Bronchus (tissue), 1 donor: Measurements from ENCODE around the genes RMND1, CCDC170 and VIP.

DNA sequence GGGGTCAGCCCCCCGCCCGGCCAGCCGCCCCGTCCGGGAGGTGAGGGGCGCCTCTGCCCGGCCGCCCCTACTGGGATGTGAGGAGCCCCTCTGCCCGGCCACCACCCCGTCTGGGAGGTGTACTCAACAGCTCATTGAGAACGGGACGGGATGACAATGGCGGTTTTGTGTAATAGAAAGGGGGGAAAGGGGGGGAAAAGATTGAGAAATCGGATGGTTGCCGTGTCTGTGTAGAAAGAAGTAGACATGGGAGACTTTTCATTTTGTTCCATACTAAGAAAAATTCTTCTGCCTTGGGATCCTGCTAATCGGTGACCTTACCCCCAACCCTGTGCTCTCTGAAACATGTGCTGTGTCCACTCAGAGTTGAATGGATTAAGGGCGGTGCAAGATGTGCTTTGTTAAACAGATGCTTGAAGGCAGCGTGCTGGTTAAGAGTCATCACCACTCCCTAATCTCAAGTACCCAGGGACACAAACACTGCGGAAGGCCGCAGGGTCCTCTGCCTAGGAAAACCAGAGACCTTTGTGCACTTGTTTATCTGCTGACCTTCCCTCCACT, 1.3 kb downstream of the RMND1 start:
- PRO-cap = no peak

DNA sequence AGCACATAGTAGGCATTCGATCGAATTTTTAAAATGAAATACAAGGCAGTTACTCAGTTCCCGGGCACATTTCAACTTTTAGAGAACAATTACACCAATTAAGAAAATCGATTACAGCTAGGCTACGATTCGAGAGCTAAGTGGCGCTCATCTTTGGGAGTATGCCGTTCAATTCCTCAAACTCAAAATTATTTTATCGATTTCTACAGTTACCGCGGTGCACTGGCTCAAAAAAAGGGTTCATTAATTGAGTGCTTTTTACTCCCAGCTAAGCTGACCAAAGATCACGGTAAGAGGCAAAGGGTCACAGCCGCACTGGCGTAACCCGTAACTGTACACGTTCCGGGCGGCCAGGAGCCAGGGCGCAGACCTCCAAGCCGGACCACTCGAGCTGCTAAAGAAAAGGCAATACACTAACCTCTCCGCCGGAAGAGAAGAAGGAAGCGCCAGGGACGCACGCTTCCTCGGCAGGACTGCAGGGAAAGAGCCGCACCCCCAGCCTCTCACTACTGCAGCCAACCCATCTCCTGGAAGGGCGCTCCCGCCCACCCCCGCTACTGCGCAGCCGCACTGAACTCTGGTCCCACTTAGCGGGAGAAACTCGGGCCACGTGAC, at the start of gene RMND1:
Gene RMND1, minus strand, starts transcription at position 529 of the 615 bp plus-strand sequence.
- PRO-cap = bidirectional peak, plus-strand start outside the sequence, minus-strand start at position 475 of the sequence

DNA sequence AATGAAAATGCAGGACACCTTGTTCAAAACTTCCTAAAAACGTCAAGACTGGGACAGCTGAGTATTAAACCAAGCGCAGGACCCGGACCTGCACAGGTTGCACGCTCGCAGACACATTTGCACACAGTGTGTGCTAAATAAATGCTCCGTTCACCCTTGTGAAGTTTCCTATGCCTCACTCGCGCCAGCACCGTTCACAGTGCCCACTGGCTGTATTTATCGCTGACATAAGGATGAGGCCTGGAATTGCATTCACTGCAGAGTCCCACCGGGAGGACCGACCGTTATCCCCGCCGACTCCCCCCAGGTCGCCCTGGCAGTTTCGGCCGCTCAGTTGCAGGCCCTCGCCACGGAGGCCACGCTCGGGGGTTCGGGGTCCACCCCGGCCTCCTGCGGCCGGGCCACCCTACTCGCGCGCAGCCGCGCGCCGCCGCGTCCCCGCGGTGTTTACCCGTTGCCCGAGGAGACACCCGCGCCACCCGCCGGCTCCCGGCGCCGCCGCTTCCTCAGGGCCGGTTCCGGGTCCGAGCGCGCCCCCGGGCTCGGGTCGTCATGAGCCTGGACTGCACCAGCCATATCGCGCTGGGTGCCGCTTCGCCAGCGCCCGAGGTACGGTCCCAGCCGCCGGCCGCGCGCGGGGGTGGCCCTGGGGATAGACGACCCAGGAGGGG, at the start of gene CCDC170:
Gene CCDC170, plus strand, starts transcription at position 441 of the 671 bp plus-strand sequence.
- PRO-cap = bidirectional peak, plus-strand start at position 475 of the sequence, minus-strand start at position 429 of the sequence

DNA sequence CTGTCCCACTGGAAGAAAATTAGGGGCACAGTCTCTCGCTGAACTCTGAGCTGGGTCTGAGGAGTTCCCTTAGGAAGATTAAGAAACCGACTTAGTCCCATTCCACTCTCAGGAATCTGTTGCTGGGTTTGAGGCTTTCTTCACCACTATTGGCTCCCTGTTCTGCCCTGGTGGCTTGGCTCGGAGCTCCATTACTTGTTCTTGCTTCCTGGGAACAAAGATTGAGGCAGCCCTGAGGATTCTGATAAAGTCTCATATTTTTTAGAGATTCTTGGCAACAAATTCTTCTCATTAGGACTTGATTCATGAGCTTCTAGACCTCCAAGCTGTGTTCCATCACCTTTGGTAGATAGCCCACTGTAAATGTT, 115.8 kb downstream of the CCDC170 start:
- PRO-cap = no peak

DNA sequence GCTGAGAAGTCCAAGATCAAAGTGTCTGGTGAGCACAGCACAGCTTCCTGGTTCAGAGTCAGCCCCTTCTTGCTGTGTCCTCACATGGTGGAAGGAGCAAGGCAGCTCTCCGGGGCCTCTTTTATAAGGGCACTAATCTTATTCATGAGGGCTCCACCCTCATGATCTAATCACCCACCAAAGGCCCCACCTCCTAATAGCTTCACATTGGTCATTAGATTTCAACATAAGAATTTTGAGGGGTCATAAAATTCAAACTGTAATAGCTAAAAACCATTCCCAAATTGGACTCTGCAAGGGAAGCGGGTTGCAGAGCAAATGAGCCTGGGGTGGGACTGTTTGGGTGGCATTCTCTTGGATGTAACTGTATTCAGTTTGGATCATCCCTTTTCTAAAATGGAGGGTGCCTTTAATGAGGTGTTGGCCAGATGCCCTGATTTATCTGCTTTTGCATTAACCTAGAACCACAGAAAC, 123.0 kb downstream of the CCDC170 start:
- PRO-cap = no peak

GRCh38 chr6:151689791-151690158, 117.7 kb upstream of the ESR1 start:
- PRO-cap = no peak

DNA sequence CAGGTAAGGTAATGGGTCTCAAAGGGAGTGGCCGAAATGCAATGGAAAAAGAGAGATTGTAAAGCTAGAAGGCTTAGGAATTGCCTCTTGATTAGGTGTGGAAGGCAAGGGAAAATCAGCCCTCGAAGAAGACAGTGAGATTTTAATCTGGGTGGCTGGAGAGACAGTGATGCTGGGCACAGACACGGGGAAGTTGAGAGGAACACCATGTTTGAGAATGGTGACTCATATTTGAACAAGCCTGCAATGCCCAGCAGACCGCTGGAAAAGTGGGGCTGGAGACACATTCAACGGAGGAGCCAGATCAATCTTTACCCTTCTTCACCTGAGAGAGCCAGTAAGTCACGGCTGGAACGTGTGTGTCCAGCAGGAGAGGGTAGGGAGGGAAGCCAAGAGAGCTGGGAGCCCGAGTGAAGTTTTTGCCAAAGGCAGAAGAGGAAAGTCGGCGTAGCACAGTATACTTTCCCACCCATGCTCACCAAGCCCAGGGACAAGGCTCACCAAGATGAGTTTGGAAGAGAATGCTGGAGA, 3.7 kb upstream of the ESR1 start:
- PRO-cap = no peak

DNA sequence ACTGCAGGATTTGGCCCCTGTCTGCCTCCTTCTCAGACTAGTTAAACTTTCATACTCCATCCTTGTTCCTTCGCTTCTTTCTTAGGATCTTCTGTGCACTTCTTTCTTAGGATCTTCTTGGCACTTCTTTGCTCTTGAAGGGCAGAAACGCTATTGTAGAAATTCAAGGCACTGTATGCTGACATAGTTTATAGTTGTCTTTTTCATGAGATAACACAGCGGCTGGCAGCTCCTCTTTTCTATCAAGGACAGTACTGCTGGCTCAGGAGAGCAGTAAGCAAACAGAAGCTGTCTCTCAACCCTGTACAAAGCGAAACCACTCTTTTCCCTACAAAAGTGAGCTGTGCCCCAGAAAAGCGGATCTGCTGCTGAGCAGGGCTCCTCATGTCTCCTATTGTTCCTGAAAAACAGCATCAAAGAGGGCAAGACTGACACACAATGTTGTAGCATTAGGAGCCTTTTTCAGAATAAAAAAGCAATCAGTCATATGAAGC, 255.7 kb downstream of the ESR1 start:
- PRO-cap = no peak

DNA sequence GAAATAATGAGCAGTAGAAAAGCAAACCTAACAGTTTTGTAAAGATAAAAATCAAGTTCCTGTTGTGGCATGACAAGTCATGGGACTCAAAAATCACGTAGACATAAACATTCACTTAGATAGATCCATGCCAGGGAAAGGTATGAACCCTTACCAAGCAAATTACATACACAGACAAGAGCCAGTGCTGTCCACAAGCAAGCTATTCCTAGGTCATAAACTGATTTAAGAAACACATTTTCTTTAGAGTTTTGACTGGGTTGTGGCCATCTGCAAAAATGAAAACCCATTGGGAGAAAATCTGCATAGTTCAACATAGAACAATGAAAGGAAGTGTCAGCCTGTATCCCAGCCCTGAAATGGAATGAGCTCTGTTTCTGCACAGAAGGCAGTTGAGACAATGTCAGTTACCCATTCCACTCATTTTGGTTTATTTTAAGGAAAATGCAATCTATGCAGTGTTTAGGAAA, 2.1 kb upstream of the MYCT1 start:
- PRO-cap = no peak

GRCh38 chr6:152750579-152750956, at the start of gene VIP:
VIP (plus strand) TSS chr6:152750797.
- PRO-cap = no peak

- PRO-cap = no peak
Measured at GRCh38 chr6:153856222-153856536, 182.9 kb upstream of the OPRM1 start.

- PRO-cap = no peak
Measured at GRCh38 chr6:154139698-154140335, 100.8 kb downstream of the OPRM1 start.

GRCh38 chr6:154343591-154344416, 12.8 kb downstream of the IPCEF1 start:
- PRO-cap = unidirectional peak, minus-strand start at chr6:154343757

- PRO-cap = no peak
Measured at GRCh38 chr6:154481259-154481734, 29.2 kb downstream of the CNKSR3 start.

DNA sequence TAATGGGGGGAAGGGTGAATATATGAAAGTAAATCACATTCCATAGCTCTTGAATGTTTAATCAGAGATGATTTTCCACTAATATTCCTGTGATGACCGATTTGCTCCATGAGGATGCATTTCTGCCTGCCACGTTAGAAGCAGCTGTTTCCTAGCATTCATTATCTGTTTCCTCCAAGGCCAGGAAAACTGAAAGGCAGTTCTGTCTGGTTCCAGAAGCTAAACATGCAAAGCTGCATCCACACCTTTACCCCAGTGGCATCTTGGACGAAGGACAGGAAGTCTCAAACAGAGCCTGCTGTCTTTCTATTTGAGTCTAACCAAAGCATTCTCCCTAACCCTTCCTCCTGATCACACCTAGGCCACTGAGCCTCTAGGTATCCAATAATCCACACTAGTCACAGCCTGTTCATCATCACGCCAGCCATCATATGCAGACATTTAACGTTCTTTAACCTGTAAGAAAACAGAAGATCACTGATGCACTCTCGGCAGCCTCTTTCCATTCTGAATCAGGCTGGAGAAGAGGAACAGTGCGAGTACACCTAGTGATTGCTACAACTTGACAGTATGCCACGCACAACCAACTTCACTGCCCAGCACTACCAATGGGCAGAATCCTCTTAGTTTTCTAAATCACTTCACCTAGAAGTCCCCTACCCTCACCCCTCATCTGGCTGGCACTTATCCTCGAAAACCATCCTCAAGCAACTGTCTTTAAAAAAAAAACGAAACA, 27.5 kb downstream of the CNKSR3 start:
- PRO-cap = no peak

DNA sequence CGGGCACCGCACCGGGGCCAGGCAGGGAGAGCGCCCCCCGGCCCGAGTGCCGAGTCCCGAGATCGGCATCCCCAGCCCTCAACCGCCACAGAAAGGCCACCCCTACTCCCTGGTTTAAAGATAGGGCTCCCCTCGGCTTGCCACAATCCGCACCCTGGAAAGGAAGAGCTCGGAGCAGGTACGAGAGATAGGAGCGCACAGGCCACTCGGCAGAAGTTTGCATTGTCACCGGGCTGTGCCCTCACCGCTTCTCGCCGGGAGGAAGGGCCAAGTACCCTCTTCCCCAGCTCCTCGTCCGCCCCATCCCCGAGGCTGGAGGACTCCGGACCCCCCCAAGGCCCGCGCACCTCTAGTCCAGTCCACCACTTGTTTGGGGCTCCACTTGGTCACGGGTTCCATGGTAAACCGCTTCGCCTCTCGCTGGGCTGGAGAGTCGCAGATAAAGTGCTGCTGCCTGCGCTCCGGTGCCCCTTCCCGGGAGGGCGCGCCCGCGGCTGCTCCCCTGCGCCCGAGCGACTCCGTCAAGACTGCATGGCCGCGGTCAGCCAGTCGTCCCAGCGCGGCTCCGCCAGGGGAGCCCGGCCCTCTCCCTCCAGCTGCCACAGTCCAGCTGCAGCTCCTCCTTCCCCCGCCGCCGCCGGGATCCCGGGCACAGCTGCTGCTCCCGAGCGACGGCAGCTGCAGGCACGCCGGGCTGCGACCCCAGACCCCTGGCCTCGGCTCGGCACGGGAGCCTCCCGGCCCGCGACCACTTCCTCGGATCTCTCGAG, 584 bp downstream of the CNKSR3 start:
- PRO-cap = bidirectional peak, plus-strand start at position 652 of the sequence, minus-strand start at position 580 of the sequence

DNA sequence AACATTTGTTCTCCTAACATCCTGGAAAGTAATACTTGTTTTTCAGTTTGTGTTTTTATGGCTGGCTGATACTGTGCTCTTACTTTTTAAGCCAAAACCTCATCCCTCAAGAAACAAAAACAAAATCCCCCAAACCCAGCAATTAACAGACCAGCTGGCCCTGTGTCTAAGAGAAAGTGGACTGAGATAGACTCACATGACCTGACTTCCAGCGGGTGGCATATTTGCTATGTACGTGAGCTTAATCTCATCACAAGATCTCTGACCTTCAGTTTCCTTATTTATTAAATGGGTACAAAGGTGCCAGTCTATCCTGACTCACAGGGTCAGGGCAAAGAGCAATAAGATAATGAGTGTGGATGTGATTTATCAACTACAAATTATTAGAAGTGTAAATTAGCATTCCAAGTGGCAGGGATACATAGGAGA, 59.0 kb upstream of the CNKSR3 start:
- PRO-cap = no peak

GRCh38 chr6:154749065-154750477, 16.4 kb downstream of the SCAF8 start:
- PRO-cap = no peak

- PRO-cap = no peak
Measured at GRCh38 chr6:155091174-155091480, 96.0 kb downstream of the TIAM2 start.

DNA sequence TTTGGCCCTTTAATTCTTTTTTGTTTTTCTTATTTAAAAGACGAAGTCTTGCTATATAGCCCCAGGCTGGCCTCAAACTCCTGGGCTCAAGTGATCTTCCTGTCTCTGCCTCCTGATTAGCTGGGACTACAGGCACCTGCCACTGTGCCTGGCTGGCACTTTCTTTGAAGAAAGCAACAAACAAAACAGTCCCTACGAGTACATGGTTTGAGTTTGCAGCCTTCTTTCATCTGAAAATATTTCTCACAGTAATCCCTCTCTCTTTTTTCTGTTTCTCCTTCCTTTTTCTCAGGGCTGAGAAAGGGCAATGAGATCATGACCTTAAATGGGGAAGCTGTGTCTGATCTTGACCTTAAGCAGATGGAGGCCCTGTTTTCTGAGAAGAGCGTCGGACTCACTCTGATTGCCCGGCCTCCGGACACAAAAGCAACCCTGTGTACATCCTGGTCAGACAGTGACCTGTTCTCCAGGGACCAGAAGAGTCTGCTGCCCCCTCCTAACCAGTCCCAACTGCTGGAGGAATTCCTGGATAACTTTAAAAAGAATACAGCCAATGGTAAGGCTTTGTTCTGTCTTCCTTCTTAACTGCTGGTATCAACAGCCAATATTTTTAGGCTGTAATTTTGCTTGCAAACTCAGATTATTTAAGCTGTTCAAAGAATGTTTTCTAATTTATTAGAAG, 80.7 kb upstream of the CLDN20 start:
- PRO-cap = unidirectional peak, plus-strand start at position 359 of the sequence